Left ventricle myocardium (tissue), 1 donor: ENCODE measurements around a stretch of chr7.

GRCh38 chr7:15667859-15668323 lies 18.6 kb downstream of the MEOX2 start:
- PRO-cap, result no peak

DNA sequence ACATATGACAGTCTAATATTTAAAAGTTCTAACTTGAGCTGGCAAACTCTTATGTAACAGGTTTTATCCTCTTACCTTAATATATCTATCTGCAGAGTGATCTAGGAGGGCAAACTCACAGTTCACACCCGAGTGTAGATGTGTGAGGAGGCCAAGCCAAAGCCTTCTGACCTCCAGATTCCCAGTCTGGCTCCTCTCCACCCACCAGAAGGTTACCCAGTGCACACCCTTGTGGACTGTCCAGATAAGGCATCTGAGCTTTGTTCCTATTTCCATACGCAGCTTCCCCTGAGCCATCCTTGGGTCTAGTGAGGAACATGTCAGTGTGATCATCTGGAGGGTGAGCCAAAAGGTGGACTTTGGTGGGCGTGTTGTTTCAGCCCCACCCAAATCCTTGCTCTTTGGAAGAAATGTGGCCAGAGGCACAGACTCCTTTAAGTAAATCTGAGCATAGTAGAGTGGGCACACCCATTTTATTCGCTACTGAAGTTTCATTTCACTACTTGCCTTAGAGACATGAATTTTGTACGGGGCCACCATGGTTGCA lies 203.1 kb upstream of the MEOX2 start:
- PRO-cap, result no peak

- PRO-cap, result no peak
These were observed 357.1 kb downstream of the CRPPA start for GRCh38 chr7:16064306-16064653.

GRCh38 chr7:16801200-16801612 lies 3.6 kb downstream of the AGR2 start:
- PRO-cap, result no peak

GRCh38 chr7:16805532-16805731 lies 633 bp upstream of the AGR2 start:
- PRO-cap, result no peak

- PRO-cap, result no peak
These were observed 34.6 kb downstream of the AGR3 start for GRCh38 chr7:16847025-16847837.

DNA sequence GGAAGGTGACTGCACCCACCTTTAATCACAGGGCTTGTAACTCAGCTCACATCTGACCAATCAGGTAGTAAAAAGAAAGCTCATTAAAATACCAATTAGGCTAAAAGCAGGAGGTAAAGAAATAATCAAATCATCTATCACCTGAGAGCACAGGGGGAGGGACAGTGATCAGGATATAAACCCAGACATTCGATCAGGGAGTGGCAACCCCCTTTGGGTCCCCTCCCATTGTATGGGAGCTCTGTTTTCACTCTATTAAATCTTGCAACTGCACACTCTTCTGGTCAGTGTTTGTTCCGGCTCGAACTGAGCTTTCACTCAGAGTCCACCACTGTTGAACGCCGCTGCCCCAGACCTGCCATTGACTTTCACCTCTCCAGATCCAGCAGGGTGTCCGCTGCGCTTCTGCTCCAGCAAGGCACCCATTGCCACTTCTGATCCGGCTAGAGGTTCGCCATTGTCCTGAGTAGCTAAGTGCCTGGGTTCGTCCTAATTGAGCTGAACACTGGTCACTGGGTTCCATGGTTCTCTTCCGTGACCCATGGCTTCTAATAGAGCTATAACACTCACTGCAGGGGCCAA lies 28.7 kb downstream of the AGR3 start:
- PRO-cap, result no peak

GRCh38 chr7:17086430-17086860 lies 204.7 kb upstream of the AGR3 start:
- PRO-cap, result no peak

GRCh38 chr7:17125017-17125428 lies 173.4 kb upstream of the AHR start:
- PRO-cap, result no peak

DNA sequence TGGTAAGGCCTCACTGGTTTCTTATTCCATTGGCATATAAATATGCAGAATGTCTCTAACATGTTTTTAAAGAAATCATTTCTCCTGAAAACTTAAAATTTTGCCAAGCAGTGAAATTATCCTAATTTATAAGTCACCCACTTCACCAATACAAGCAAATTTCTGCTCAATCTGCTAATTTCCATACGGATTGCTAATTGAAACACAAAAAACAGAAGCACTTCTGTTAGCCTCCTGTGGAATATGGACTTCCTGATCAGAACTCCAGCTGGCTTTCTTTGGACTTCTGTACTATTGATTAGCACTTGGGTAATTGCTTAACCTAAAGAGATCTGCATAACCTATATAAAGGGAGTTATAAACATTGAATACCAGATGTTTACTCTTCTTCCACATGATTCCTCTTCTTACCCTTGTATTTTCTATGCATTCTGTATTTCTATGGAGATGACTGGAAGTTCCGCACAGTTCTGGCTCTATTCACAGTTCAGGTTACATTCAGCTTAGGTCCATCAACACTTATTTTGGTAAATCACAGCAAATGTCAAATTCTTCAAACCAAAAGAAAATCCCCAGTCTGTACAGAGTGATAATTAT lies 225.4 kb downstream of the AHR start:
- PRO-cap, result no peak

DNA sequence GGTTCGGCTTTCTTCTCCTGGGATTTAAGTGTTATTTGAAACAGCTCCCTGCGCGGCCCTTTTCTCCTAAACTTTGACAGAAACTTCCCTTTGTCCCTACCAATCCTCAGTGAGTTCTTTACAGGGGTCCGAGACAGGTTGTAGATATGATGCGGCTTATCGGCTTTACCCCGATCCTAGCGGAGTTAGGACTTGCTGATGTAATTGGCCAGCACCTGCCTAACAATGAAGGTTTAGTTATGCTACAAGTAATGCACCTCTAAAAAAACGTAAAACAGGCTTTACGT lies 563 bp upstream of the SNX13 start:
- PRO-cap, result no peak

GRCh38 chr7:18496100-18496573 lies 588 bp downstream of the HDAC9 start:
- PRO-cap, result no peak

DNA sequence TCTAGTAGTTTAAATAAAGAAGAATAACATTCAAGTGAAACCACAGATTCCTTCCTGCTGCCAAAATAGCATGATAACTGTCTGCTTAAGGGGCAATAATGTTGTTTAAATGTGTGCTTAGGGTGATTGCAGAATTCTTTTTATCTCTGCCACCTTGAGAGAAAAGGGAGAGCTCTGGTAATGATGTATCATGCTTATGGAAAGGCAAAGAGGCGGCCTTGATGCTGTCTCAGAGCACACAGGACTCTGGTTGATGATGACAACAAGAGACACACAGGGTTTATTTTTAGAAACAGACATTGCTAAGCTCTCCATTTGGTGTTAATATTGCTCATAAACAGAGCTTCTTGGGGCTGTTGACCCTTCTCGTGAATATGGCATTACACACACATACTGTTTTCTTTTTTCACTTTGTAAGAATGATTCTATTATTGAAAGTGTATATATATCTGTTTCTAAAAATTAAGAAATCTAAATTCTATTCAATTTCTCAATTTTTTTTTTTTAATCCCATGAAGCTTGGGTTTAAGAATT lies 10.6 kb downstream of the HDAC9 start:
- PRO-cap, result no peak

DNA sequence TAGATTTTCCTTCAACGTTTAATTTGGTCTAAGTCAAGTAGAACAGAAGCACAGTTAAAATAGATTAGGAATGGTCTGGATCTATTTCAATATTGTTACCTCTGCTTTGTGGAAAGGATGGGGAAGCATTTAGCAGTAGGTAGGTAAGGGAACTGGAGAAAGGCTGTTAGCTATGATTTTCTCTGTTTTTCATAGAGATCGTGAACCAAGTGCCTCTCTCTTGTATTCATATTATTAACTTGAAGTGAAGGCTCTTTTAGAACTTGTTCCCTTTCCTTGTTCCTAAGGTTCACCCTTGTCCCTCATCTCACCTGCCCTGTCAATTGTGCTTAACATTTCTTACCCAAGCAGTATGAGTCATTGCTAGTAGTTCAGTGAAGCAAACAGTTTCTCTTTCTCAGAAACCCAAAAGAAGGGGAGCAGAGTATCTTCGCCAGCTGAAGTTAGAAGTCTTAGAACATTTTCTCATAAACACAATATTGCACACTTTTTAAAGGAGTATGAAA lies 12.8 kb downstream of the HDAC9 start:
- PRO-cap, result no peak

- PRO-cap, result bidirectional peak, plus-strand start at chr7:18509319, minus-strand start at chr7:18509159
These were observed 13.4 kb downstream of the HDAC9 start for GRCh38 chr7:18508805-18509547.

DNA sequence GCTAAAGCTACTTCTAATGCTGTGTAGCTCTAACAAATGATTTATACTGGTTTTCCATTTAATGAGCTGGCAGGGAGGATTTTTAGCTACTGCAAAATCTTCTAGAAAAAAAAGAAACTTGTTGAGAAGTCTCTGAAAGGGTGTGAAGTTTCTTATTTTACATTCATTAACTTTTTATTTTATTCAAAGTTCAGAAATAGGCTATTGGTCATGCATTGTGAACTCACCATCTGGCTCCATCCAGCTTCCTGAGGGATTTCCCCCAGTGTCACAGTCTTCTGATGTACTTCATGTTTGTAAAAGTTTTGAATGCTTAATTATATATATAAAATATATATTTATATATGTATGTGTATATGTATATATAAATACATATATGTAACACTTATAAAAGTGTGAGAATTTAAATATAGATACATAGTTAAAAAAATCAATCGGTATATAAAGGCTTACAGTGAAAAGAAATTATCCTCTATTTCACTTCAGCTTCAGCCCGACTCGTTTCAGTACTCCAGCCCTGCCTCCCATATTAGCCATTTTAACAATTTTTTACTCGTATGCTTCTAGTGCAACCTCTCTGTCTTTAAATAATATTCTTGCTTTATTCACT lies 35.0 kb downstream of the HDAC9 start:
- PRO-cap, result no peak

DNA sequence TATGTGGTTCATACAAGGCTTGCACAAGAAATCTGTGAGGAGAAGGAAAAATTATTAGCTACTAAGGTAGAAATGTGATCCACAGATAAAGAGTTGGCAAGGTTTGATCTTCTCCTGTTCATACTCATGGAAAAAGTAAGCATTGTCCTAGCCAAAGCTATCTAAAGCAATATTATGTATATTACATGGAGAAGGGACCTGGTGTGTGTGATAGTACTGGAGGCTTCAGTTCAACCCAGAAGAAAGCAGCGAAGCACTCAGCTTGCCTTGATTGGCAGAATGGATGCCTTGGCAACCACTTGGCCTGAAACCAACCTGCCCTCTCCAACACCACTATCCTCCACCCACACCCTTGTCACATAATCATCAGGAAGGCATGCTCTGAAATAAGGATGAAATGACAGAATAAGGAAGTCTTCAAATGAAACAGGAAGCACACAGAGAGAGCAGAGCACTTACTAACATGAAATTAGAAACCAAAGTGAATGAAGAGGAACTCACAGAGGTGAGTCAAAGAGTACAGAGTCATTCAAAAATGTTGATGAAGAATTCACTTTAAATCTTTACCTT lies 17.9 kb downstream of the MACC1 start:
- PRO-cap, result no peak

DNA sequence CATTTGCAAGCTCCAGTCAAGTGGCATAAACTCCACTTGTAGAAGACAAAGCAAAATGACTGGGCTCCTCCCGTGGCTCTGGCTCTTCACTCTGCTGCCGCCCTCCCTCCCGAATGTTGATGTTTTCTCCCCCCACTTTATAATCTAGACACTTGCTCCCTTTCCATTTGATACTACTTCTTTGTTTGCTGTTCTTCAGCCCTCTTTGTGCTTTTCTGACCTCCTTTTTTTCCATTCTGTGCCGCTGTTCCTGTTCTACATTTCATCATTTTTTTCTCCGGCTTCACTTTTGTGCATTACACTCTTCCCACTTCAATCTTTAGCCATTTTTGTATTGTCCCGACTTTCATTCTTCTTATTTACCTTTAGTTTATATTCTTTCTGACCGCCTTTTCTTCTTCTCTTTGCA lies 22.7 kb upstream of the ITGB8 start:
- PRO-cap, result no peak

DNA sequence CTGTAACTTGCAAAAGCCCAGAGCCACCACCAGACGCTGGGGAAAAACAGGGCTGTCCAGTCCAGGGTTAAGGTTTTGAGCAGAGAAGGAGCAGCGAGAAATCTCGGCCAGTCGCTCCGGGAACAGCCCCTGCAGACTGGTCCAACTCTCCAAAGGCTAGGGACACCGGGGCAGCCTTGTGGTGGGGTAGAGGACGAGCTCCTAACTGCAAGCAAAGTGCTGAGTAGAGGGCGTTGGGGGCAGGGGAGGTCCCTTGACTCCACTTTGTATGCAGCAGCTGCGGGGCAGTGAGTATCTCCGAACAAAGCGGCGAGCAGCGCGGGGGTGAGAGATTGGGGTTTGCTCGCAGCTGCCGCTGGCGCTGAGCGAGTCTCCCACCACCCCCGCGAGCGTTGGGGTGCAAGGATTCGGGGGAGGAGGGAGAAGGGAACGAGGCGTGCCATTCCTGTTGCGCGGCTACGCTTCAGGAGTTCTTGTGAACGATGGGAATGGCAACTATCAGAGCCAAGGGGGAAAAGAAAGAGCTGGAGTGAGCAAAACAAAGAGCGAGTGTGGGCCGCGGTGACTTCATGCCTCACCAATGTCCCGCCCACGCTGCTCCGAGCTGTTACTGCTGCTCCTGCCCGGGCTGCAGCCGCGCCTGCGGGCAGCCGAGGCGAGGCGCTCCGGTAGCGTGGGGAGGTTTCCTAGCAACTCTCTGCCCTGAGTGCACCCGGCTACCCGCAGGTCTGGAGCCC lies 449 bp upstream of the ITGB8 start:
- PRO-cap, result bidirectional peak, plus-strand start at position 631 of the sequence, minus-strand start at position 376 of the sequence

GRCh38 chr7:22146908-22147661 lies 201.4 kb upstream of the CDCA7L start:
- PRO-cap, result no peak